LNCaP clone FGC (cell line): ENCODE results near the genes RMND5B, HNRNPAB and COL23A1.

DNA sequence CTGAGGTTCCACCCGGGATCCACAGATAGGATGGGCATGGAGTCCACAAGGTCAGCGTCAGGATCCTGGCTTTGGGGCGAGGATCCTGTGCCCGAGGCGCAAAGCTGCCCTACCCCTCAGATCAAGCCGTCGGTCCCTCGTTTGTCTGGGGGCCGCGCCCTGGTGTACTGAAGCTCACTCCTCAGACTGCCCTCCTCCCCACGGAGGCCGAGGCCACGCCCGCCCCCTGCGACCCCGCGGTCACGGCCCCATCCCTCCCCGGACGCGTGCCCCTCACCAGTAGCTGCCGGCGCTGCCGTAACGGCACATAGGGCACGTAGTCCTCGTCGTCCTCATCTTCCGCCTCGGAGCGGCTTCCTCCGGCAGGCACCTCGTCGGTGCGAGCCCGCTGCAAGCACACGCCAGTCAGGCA, 307 bp downstream of the DDX41 start:
- RRBS, 2 experiments = 1 to 2% methylated on average over 11 of the region's 37 CpGs

GRCh38 chr5:177575057-177575393, 17.0 kb upstream of the TMED9 start:
- RRBS, 2 experiments = no CpG with 5 or more reads among the region's 6 CpGs

- RRBS, 2 experiments = 79% methylated on average over 3 of the region's 17 CpGs; no CpG with 5 or more reads in 1 of the 2 experiments
These were observed 9.7 kb downstream of the B4GALT7 start for GRCh38 chr5:177609406-177610238.

- RRBS, 2 experiments = no CpG with 5 or more reads among the region's 8 CpGs
These were observed 41.7 kb downstream of the B4GALT7 start for GRCh38 chr5:177641498-177642100.

- RRBS, 2 experiments = 89 to 95% methylated on average over 5 to 7 of the region's 33 CpGs
These were observed 8.3 kb downstream of the N4BP3 start for GRCh38 chr5:178121469-178122112.

DNA sequence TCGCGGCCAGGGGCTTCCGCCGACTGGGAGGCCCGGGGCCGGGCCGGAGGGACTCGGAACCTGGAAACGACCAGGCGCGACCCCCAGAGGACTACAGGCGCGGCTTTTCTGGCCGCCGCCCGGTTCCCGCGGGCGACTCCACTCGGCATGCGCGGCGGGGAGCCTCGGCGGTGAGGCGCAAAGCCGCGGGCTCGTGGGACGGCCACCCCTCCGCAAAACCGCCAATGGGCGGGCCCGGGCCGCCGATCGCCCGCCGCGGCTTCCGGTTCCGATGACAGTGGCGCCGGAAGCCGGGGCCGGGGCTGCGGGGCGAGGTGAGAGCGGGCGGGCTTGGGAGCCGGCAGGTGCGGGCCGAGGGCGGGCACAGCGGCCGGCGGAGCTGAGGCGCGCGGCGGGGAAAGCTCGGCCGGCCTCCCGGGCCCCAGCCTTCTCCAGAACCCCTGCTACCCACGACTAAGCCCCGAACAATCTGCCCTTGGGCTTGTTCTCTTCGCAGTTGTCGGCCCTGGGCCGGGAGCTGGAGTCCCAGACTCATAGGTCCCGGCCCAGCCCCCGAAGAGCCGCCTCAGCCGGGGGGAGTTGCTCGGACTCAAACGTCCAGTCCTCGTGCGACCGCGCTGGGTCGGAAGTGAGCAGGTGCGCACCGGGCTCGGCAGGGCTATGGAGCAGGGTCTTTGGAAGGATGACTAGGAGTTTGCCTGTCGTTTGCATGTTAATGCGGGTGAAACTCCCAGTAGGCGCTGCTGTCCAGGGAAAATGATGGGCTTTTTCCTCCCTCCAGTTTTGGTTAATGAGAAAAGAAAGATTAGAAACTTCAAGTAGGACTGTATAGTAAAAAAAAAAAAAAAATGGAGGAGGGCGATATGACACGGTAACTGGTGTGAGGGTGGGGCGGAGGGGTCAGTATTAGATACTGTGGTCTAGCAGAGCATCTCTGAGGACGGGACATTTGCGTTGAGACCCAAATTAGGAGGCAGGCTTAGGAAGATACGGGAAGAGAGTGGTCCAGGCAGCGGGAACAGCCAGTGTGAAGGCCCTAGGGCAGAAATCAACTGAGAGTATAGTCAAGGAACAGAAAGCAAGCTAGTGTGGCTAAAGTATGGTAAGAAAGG, at the start of gene RMND5B:
TSS of gene RMND5B (plus strand) at position 274 of the 1,112 bp plus-strand sequence.
- RRBS, 2 experiments = 2% methylated on average over 44 to 45 of the region's 93 CpGs

- RRBS, 2 experiments = under 1 to 1% methylated on average over 31 of the region's 123 CpGs
These were observed at the start of gene HNRNPAB for GRCh38 chr5:178204446-178205283. Gene HNRNPAB, plus strand, starts transcription at chr5:178204533.

GRCh38 chr5:178589729-178590796, at the start of gene COL23A1:
Gene COL23A1, minus strand, starts transcription at chr5:178590393.
- RRBS, 2 experiments = 17 to 29% methylated on average over 63 to 75 of the region's 122 CpGs

GRCh38 chr5:179113133-179113743, 53.1 kb downstream of the ZNF354C start:
- RRBS, 2 experiments = no CpG with 5 or more reads among the region's 17 CpGs

DNA sequence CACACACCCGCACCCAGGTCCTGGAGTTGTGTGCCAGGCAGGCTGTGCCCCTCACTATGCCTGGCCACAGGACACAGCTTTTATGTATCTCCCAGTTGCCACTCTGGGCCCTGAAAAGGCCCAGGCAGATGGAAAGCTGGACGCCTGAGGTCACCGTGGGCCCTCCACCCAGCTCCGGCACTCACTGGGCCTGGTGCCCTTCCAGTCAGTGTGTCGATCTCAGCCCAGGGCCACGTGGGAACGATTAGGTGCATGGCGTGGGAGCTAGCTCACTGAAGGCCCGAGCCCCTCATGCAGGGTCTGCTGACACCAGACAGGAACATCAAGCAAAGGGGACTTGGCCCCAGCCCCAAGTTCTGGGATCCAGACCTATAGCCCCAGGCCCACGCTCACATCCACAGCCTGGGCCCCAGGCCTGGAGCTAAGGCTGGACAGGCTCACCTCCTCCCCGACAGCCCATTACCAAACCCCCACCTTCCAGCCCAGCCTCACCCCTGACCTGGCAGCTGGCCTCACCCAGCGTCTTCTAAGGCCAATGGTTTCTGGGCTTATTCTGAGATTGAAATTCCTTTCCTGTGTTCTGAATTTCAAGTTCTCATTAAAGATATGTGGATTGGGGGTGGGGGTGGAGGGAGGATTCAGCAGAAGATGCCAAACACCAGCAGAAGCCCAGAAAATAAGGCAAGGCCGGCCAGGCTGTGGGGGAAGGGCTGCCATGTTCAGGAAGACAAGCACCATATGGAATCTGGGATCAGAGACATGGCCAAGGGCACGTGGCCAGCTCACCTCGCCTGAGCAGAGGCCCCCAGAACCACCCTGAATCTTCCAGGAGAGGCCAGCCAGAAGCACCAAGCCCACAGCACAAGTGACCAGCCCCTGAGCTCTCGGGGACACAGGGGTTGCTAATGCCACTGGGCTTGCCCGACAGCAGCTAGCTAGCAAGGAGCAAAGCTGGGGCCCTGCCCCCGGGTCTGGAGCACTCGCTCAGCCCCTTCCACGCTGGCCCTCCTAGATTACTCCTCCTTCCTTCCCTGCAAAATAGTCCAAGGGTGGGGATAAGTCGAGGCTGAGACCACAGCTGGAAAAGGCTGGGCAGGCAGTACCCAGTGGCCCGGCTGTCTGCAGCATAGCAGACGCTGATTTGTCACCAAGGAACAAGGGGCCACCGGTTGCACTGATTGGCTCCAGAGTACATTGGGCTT, 74.3 kb downstream of the ADAMTS2 start:
- RRBS, 2 experiments = 78 to 96% methylated on average over 3 of the region's 24 CpGs

GRCh38 chr5:179379256-179379524, 33.9 kb upstream of the ADAMTS2 start:
- RRBS, 2 experiments = no CpG with 5 or more reads among the region's 4 CpGs

GRCh38 chr5:179558792-179559288, 8.5 kb downstream of the RUFY1 start:
- RRBS, 2 experiments = no CpG with 5 or more reads among the region's 16 CpGs

GRCh38 chr5:179615475-179616341, 7.8 kb downstream of the HNRNPH1 start:
- RRBS, 2 experiments = no CpG with 5 or more reads among the region's 10 CpGs

GRCh38 chr5:179617299-179618512, 5.8 kb downstream of the HNRNPH1 start:
- RRBS, 2 experiments = no CpG with 5 or more reads among the region's 16 CpGs

DNA sequence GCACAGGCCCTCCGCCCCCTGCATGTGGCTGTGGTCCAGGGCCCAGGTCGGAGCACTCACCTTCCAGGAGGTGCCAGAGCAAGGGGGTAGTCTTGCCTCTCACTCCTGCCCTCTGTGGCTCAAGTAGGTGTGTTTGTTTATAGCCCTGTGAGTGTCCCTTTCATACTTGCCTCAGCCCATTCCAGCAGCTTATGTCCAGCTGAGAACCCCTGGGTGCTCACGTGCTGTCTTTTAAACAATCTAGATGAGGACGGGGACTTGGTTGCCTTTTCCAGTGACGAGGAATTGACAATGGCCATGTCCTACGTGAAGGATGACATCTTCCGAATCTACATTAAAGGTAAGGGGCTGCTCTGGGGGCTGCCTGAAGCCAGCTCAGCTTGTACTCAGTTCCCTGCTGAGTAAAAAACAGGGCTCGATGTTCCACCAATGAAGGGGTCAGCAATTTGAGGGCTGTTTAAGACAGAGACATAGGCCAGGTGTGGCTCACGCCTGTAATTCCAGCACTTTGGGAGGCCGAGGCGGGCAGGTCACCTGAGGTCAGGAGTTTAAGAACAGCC, 2.1 kb downstream of the SQSTM1 start:
- RRBS, 2 experiments = no CpG with 5 or more reads among the region's 11 CpGs

- RRBS, 2 experiments = no CpG with 5 or more reads among the region's 4 CpGs
These were observed 14.6 kb downstream of the MRNIP start for GRCh38 chr5:179844095-179844422.

DNA sequence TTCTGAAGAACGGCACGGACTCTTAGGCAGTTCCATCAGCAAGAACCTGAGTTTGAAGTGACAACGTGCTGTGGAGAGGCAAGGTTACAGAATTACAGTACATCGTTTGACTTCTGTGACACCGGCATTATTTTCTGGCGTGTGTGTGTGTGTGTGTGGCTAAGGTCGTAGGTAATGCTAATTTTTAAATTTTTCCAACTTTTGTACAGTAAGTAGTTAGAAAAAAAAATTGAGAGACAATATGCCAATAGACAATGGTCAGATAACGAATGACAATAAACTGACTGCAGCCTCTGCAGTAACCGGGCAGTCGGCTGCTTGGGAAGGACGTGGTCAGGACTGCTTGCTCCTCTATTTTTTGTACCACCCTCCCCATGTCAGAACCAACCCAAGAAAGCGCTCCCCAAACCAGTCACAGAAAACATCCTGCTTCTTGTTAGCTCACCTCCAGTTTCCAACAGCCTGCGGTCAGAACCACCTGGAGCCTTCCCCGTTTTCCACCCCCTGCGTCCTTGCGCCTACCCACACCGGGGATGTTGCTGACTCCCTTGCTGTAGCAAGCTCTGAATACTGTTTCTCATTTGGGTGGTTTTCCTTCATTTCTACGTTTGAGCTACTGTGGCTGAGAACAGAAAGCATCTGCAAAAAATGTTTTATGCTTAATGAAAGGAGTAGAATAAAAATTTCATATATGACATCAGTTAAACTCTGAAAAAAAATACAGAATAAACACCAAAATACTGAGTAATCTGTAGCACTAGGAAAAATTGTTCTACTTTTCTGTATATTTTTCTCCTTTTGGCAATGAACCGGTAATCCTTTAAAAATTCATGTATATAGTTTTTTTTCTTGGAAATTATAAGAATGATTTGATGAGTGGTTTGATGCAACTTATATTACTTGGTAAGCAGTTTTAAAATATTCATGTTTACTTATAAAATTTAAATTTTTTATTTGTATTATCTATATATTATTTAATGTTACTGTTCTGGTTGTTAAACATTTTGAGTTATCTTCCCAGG, 1.8 kb upstream of the MRNIP start:
- RRBS, 2 experiments = no CpG with 5 or more reads among the region's 19 CpGs

GRCh38 chr5:179973166-179973608, 65.5 kb upstream of the TBC1D9B start:
- RRBS, 2 experiments = no CpG with 5 or more reads among the region's 8 CpGs

- RRBS, 2 experiments = no CpG with 5 or more reads among the region's 8 CpGs
These were observed 64.1 kb downstream of the RNF130 start for GRCh38 chr5:180007432-180007957.